Spinal cord (tissue), 3 donors: ENCODE measurements around a stretch of chr10.

DNA sequence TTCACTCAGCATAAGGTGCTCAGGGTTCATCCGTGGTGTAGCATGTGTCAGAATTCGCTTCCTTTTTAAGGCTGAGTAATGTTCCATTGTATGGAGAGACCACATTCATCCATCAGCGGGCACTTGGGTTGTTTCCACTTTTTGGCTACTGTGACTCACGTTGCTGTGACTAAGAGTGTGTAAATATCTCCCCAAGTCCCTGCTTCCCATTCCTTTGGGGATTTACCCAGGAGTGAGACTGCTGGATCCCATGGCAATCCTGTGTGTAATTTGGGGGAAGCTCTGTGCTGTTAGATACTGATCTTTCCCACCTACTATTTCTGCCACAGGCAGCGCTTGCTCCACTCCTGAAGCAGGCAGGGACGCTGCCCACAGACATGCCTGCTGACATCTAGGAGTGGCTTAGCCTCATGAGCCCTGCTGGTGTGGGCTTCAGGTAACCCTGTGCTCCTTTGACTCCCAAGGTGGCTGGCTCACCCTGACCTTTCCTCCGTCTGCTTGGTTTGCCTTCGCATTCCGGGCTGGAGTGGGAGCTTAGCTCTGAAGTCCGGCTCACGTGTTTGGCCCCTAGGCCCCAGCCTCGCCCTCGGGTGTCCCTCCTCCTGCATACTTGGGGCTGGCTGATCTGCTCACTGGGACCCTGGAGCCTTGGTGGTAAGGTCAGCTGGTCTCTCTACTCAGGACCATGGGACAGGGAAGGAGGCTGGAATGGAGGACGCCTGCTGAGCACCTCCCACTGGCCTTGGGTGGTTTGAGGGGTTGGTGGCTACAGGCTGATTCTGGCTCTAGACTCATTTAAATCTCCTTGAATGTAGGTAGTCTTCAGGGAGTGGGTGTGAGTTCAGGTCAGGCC lies 345.8 kb downstream of the FRMD4A start:
- PRO-cap: no peak
- RAMPAGE, long total RNA: no peak

DNA sequence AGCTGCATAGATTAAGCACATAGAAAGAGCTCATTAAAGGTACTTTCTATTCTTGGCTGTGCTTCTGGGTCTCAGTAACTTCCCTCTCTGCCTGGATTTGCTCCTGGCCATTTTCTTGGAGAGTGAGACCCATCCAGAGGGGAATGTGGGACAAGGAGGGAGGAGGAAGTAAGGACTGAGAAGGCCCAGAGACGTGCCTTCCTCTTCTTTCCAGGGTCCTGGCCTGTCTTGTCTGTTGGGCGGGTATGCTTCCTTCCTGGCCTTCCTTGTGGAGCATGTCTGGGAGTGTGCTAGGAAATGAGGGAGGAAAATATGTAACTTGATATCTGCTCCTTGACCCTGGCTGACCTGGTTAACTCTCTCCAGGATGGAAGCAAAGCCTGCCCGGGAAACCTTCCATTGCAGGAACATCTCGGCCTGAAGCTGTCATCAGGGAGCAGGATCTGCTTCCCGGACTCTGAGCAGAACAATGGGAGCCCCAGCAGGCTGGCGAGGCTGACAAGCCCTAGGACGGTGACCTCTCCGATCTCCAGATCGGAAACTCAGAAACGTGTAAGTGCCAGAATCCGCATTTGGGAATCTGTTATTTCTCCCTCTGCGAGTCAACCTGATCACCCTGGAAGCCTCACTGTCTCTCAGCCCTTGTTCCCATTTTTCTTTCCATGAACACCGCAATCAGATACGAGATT lies 340.4 kb downstream of the FRMD4A start:
- PRO-cap: no peak
- RAMPAGE, long total RNA: no peak

DNA sequence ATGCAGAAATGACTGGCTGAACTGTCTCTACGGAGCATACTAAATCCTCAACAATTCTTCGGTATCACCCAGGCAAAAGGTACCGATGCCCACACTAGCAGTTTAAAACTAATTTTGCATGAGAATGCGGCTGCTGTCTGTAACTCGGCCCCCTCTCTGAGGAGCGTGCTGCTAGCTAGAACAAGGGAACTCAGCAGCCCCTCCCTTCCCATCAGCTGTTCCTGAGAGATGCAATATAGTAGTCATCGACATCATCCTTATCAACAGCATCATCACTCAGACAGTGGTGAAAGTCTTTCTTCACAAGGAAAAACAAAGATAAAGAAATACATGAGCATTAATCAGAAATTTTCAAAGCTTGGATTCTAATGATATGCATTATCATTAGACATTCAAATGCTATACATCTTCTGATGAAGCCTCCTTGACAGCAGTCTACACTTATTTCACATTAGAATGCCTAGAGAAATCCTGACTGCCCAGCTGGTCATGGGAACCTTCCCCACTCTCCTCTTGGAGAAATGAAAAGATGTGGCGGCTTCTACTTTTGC lies 189.1 kb upstream of the FRMD4A start:
- PRO-cap: no peak
- RAMPAGE, long total RNA: no peak

DNA sequence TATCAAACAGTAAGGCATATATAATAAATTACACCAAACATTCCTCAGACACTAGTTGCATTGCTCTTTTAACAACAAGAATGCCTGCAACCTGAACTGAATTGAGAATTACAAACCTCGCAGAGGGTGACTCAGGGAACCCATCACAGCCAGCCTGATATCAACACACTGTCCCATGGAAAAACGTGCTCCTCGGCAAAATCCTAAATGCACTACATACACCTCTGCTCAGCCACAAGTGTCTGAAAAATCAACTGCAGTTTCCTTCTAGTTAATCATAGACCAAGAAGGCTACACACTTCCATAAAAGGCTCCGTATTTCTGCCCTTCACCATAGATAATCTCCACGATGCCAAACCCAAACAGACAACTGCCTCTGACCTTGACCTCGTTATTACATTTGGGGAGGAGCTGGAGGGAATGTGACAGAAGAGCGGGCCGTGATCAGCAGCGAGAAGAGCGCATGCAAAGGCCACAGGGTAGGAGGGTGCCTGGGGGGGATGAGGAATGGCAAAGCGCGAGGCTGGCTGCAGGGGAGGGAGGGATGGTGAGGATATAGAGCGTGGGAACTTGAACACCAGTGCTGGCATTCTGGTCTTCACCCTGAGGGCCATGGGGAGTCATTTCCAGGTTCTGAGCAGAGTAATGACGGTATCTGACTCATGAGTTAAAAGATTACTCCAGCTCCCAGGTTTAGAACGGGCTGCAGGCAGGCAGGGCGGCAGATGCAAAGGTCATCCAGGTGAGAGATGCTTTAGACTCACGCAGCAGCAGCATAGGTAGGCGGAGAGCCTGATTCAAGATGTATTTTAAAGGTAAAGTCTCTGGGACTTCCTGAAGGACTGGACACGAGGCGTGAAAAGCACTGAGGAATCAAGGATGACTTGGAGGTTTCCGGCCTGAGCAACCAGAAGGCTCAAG lies 202.0 kb upstream of the FRMD4A start:
- PRO-cap: no peak
- RAMPAGE, long total RNA: no peak

- PRO-cap: no peak
- RAMPAGE, long total RNA: no peak
Measured at GRCh38 chr10:14533418-14533955, 202.8 kb upstream of the FRMD4A start.

GRCh38 chr10:14562170-14562688 lies 212.5 kb downstream of the FAM107B start:
- PRO-cap: no peak
- RAMPAGE, long total RNA: no peak

GRCh38 chr10:14585236-14585819 lies 189.4 kb downstream of the FAM107B start:
- PRO-cap: no peak
- RAMPAGE, long total RNA: no peak

DNA sequence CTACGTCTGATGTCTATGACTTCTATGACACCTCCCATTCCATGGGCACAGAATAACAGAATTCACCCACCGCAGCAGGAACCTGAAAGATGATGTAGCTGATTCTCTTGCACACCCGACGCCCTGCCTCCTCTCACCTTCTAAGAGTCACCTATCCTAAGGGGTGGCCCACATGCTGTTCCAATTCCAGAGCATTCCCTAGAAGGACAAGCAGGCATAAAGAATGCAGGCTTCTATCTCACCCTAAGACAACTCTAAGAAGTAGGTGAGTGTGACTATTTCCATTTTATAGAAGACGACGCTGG lies 178.1 kb downstream of the FAM107B start:
- PRO-cap: no peak
- RAMPAGE, long total RNA: no peak

DNA sequence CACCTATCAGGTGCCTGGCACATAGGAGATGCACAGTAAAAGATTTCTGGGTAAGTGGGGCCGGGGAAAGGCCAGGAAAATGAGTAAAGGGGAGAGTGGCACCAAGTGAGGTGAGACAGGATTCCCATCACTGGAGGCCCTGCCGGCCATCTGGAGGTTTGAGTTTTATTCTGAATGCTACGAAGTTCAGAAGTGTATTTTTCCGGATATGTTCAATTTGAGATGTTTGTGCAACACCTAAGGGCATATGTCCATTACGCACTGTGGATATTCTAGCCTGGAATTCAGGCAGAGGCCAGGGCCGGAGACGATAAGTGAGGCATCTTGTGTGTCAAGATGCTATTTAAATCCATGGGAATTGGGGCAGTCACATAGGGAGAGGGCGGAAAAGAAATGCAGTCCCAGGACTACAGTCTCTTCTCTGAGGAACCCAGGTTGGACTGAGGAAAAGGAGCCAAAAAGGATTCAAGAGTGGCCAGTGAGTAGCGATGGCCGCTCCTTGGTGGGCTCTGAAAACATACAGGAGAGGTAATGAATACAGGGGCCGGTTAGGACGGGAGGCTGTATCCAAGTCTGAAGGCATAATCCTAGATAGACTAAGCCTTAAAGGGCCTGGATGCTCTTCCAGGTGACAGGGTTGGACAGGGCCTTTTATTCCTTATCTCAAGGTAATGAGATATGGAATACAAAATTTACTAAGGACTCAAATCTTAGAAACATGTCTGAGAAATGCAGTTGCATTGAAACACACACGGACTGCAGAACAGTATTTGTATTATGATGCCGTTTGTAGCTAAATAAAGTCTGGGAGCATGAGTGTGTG lies 1.8 kb upstream of the SUV39H2 start:
- PRO-cap: no peak
- RAMPAGE, long total RNA: no peak

DNA sequence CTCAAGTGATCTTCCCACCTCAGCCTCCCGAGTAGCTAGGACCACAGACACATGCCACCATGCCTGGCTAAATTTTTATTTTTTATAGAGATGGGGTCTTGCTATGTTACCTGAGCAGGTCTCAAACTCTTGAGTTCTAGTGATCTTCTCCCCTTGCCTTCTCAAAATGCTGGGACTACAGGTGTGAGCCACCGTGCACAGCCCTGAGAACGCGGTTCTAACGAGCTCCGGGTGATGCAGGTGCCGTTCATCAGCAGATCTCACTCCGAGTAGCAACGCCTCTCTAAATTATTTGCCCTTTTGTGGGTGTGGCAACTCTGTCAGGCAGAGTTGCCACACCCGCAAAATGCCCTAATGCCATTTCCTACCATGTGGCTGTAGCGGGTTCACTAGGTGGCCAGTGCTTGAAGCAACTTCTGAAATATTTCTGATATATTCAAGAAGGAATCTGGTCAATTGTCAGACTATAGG lies 62.8 kb upstream of the NMT2 start:
- PRO-cap: no peak
- RAMPAGE, long total RNA: no peak

GRCh38 chr10:15395843-15396337 lies 24.8 kb upstream of the FAM171A1 start:
- PRO-cap: no peak
- RAMPAGE, long total RNA: no peak

DNA sequence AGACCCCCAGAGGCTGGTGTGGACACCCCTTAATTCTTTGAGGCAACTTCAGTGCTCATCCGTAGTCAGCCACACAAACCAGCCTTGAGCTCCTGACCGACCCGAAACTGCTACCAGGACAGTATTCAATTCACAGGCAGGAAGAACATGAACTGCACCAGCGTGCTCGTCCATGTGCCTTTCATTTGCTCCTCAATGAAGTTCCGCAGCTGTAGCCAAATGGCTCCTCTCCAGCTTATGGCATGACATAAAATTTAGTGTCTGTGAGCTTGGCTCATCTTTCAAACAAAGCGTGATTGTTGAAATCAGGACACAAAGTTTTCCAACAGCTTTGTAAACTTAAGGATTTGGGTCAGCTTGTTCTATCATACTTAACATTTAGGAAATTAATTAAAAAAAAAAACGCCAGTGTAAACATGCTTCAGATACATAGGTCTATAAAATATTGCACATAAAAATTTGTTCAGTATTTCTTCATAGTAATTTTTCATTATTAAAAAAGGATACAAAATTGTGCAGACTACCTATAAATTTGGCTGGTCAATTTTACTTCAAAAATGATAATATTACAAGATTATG lies 144.2 kb upstream of the FAM171A1 start:
- PRO-cap: no peak
- RAMPAGE, long total RNA: no peak

- PRO-cap: no peak
- RAMPAGE, long total RNA: no peak
Measured at GRCh38 chr10:15896487-15896868, 36.2 kb upstream of the MINDY3 start.

- PRO-cap: no peak
- RAMPAGE, long total RNA: no peak
Measured at GRCh38 chr10:16592541-16593353, 71.1 kb upstream of the C1QL3 start.

DNA sequence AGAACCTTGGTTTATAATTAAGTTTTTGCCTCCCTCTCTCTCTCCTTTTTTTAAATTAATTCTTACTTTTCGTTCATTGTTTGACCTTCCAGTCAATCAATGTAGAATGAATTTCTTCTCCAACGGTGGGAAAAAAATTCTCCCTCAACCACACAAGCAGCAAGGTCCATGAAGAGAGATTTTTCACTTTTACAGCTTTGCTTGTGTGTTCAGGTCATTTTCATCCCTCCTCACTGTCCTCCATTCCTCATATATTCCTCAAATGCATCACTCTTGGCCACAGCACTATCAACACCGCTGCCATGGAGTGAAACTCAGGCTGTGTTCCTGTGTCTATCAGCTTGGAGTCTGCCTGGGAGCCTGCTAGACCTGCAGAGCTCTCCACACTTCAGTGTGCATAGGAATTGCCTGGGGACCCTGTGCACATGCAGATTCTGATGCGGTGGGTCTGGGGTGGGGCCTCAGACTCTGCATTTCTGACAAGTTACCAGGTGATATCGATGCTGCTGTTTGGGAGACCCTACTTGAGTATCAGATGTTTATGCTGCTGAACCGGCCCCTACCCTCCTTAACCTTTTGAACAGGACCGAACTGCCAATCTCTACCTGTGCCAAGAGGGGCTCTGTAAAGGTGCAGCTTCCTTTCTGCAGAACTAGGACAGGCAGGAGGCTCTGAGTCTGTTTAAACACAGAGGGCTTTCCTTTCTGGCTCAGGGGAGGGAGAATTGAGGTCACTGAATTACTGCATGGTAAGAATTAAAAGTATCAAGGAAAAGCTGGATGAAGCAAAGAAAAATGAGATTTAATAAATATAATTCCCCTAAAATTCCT lies 107.3 kb upstream of the C1QL3 start:
- PRO-cap: no peak
- RAMPAGE, long total RNA: no peak

- PRO-cap: no peak
- RAMPAGE, long total RNA: no peak
Measured at GRCh38 chr10:16635274-16635777, 113.6 kb upstream of the C1QL3 start.

DNA sequence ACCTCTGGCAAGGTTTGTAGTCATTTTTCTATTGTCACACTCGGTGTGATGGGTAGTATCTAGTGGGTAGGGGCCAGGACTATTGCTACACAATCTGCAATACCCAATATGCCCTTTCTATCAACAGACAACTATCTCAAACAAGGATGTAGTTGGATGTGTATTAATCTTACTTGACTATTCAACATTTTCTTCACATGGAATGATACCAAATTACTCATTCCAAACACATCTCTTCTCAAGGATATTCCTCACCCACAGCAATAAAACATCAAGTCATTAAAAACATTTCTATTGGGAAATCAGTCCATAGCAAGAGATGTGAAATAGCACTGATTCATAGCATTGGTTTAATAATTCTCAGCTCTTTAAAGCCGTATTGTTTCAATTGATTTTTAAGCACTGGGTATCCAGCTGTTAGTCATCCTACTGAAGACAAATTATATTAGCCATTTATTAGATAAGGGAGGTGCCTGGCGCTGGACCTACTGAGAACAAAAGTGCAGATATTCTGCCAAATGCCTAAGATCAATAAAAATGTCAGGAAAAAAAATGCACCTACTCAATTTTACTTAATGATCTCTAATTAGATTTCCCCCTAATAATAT lies 74.7 kb upstream of the RSU1 start:
- PRO-cap: no peak
- RAMPAGE, long total RNA: no peak

DNA sequence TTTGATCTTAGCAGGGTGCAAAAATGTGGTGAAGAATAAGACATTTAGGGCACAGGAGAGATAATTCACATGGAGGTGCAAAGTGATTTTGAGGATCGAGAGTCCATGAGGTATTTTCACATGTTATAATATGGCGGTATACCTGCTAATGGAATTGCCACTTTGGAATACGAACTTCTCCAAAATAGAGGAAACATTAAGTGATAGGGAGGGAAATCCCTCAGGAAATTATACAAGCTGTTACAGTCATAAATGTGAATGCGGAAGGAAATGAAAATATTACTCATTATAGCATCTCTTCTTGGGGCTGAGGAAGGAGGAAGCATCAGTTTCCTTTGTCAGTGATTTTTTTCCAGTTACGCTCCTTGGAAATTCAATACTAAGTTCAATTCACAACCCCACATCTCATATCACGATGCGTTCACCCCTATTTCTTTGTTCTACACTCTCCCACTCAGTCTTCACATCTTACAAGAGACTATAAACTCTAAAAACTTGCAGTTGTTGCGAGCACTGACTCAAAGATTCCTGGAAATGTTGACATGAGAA lies 149.7 kb upstream of the RSU1 start:
- PRO-cap: no peak
- RAMPAGE, long total RNA: no peak

- PRO-cap: no peak
- RAMPAGE, long total RNA: no peak
Measured at GRCh38 chr10:17234937-17235985, 7.2 kb downstream of the VIM start.

DNA sequence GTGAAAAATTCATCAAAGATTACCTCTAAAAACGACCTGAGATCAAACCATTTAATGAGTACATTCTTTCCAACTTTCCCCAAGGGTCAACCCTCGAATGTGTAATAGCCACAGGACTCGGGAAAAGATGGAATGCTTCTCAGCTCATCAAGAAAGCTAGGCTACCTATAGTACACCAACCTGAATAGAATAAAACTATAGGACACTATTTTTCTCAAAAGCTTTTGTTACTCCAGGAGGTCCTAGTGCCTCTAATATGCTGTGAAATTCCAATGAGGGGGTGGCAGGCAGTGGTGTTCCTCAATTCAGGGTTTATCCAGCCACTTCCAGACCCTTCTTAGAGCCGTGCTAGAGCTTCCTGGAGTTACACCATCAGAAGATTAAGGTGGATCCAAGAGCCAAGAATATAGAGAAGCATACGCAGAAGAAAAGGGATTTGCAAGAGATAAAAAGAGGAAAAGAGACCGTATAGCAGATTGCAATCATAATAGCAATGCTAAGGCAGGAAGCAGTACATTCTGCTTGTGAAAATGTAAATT lies 2.4 kb downstream of the ST8SIA6 start:
- PRO-cap: no peak
- RAMPAGE, long total RNA: no peak